GM23248 (cell line): ENCODE data around the genes VPS13C and RPS27L.

DNA sequence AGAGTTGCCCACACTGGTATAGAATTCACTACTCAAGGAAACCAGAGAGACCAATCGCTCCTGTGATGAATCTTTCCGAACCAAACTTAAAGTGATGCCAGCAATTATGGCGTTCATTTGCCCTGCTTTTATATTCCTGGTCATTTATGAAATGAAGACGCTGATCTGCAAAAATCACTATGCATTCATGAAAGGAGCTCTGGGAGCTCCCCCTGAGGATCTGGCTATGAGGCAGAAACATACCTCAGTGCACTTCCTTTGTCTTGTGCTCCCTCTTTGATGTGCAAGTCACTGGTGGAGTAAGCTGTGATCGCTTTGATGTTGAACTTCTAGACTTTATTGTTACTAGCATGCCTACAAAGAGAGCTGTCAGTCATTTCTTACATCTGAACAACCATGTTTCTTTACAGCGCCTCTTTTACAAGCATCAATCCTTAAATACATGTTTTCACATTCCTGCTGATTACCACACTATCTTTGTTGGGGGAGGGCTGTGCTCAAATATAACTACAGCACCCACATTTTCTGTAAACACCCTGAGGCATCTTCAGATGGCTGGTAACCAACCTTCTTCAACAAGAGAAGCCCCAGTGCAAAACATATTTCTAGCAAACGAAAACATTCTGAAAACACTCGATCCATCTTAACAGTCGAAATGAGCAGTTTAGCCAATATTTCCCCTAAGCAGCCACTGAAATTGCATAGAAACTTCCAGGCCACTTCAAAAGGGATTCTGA is 101.7 kb upstream of the ICE2 start:
- RAMPAGE, long total RNA = no peak

- RAMPAGE, long total RNA = no peak
Measured at GRCh38 chr15:60582698-60583720, 104.1 kb upstream of the ICE2 start.

- RAMPAGE, long total RNA = no peak
Measured at GRCh38 chr15:60916018-60916591, 313.0 kb downstream of the RORA start.

GRCh38 chr15:61020071-61020778 is 208.9 kb downstream of the RORA start:
- RAMPAGE, long total RNA = no peak

DNA sequence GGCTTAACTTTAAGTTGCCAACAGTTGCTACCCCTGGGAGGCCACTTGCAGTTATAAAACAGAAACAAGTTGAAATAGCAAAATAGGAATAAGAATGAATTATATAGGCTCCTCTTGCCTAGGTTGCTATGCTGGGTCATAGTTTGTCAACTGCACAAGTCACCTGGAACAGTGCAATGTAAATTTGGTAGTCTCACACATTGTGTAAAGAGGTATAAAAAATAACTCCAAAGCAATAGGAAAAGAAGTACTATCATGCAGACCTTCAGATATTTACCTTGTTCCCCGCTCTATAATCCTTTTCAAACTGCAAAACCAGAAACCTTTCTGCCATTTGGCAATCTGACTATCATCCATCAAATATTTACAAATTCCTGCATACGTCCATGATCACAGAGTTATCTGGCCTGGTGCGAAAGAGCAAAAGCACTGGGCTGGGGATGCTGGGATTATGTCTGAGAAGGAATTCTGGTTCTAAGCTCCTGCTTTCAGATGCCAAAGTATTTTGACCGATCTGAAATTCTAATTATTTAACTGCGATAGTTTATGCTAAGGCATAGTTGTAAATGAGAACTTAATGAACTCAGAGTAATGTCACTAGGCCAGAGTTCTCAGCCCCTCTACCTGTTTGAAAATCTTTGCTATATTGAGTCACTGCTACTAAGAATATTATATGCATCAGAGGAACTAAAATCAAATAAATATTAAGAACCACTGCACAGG is 143.1 kb downstream of the RORA start:
- RAMPAGE, long total RNA = no peak

- RAMPAGE, long total RNA = no peak
Measured at GRCh38 chr15:61195736-61196308, 33.3 kb downstream of the RORA start.

GRCh38 chr15:61327045-61327626 is 98.0 kb upstream of the RORA start:
- RAMPAGE, long total RNA = no peak

DNA sequence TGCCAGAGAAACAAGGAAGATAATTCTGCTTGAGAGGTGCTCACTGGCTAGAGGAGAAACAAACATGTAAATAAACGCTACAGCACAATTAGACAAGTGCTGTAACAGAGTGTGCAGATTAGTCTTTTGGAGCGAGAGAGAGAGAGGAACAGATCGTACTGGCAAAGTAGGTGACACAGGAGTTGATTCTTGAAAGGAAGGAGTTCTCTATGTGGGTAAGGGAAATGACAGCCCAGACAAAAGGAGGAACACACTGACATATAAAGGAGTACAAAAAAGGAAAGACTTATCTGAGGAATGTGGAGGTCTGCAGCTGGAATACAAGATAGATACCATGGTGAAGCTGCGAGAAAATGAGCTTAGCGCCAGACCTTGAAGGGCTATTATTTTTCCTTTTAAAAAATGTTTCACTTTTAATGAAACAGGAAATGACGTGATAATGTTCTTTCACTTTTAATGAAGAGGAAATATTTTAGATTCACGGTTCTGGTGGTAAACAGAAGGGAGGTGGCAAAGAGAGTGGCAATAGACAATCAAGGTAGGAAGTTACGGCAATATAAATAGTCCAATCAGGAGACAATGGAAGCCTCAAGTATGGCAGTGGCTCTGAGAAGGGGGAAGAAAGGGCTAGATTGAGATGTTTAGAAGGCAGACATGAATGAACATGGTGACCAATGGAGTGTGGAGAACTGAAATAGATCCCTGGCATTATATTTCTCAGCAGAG is 202.9 kb downstream of the VPS13C start:
- RAMPAGE, long total RNA = no peak

GRCh38 chr15:62060219-62060943 is at the start of gene VPS13C:
TSS of gene VPS13C (minus strand) at chr15:62060447.
- RAMPAGE, long total RNA = start-site peak on the minus strand at chr15:62060377-62060429, 298 and 125 reads in 2 replicates

- RAMPAGE, long total RNA = no peak
Measured at GRCh38 chr15:62288245-62288680, 102.1 kb upstream of the TLN2 start.

DNA sequence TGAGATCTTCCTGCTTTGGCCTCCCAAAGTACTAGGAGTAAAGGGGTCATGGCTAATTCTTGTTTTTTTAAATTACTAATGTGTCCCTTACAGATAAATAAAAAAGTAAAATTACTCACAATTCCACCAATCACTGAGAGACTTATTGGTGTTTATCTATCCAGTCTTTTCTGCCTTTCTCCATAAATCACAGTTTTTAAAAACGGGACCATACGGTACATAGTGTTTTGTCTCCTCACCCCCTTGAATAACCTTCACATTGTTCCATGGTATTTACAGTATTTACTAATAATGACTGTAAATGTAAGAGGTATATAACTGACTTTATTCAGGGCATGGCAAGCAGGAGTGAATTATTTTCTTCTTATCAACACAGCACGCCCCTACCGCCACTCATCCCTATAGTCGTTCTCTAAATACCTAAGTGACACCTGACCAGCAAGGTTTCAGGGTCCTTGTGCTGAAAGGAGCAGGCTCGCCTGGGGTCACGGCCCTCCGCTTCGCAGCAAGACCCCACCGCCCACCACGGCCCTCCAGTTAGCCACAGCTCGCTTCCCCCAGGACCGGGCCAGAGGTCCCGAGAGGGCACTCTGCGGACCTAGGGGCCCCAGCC is 614 bp upstream of the TLN2 start:
- RAMPAGE, long total RNA = no peak

DNA sequence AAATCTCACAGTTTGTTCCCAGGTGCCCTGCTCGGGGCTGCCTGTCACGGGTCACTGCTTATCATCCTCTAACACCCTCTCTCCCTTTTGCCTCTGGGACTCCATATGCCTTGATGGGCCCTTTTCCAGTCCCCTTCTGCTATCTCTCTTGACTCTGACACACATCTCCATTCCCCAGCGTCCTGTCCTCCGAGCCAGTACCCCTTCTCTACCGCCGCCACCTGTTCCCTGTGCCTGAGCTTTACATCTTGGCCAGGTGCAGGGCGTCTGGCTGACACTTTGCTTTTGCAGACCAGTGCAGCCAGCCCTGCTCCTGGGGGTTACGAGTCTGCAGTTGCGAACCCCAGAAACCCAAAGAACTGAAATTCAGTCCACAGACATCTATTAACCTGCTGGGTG is 65.3 kb downstream of the TLN2 start:
- RAMPAGE, long total RNA = no peak

GRCh38 chr15:62464890-62465605 is 74.7 kb downstream of the TLN2 start:
- RAMPAGE, long total RNA = no peak

DNA sequence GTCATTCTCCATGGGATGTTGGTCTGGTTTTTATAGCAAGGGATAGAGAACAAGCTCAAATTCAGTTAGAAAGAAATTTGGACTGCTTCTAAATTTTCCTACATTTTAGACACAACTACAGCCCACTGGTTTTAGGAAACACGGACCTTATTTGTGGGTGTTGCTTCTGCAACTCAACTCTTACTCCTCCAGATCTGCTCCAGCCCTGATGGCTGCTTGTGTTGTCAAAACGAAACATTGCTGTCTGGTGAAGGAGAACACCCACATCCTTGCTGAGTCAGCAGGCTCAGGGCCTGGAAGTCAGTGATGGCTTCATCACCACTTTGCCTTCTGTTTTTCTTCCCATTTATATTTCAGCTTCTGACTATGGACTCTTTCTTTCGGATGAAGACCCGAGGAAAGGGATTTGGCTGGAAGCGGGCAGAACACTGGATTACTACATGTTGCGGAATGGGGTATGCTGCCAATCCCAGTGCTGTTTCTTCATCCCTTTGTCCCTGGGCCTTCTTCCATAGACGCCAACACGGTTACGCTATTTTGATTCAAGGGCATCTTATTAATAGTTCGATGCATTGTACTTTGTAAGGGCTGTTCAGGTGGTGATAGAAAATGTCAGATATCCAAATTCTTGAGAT is 259.5 kb downstream of the TLN2 start:
- RAMPAGE, long total RNA = no peak

DNA sequence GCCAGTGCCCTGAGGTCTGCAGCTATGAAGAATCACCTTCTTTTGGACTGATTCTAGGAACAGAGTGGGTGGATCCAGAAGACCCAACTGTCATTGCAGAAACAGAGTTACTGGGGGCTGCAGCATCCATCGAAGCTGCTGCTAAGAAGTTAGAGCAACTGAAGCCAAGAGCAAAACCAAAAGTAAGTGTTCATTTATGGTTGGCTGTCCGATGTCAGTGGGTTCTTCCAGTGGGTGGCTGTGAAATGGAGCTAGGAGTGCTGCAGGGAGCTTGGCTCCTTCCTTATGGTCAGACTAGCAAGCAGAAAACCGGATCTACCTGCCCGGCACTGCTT is 222.2 kb upstream of the TPM1 start:
- RAMPAGE, long total RNA = no peak

GRCh38 chr15:62883758-62884486 is 158.6 kb upstream of the TPM1 start:
- RAMPAGE, long total RNA = no peak

- RAMPAGE, long total RNA = no peak
Measured at GRCh38 chr15:63043542-63044505, 1.3 kb downstream of the TPM1 start.

GRCh38 chr15:63076319-63076994 is 33.9 kb downstream of the TPM1 start:
- RAMPAGE, long total RNA = no peak

- RAMPAGE, long total RNA = no peak
Measured at GRCh38 chr15:63134389-63134795, 12.7 kb downstream of the LACTB start.

GRCh38 chr15:63156728-63157627 is at the start of gene RPS27L:
TSS of gene RPS27L (minus strand) at chr15:63157477.
- RAMPAGE, long total RNA = start-site peak on the minus strand at chr15:63157425-63157506, 8,147 and 13,590 reads in 2 replicates